ENCODE results near the genes INTS6L, HTATSF1, FGF13, SOX3 and SPANXC.

DNA sequence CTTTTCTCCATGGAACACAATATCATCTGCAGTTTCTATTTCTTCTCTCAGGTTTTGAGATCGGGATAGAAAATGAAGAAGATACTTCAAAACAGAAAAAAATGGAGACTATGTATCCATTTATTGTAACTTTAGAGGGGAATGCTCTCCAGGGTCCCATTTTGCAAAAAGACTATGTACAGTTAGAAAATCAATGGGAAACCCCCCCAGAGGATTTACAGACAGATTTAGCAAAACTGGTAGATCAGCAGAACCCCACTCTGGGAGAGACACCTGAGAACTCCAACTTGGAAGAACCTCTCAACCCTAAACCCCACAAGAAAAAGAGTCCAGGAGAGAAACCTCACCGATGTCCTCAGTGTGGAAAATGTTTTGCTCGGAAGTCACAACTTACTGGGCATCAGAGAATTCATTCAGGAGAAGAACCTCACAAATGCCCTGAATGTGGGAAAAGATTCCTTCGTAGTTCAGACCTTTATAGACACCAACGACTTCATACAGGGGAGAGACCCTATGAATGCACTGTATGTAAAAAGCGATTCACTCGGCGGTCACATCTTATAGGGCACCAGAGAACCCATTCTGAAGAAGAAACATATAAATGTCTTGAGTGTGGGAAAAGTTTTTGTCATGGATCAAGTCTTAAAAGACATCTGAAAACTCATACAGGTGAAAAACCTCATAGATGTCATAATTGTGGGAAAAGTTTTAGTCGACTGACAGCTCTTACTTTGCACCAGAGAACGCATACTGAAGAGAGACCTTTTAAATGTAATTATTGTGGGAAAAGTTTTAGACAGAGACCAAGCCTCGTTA is 15.8 kb downstream of the ZNF449 start:
- RRBS, result no CpG with 5 or more reads among the region's 11 CpGs

DNA sequence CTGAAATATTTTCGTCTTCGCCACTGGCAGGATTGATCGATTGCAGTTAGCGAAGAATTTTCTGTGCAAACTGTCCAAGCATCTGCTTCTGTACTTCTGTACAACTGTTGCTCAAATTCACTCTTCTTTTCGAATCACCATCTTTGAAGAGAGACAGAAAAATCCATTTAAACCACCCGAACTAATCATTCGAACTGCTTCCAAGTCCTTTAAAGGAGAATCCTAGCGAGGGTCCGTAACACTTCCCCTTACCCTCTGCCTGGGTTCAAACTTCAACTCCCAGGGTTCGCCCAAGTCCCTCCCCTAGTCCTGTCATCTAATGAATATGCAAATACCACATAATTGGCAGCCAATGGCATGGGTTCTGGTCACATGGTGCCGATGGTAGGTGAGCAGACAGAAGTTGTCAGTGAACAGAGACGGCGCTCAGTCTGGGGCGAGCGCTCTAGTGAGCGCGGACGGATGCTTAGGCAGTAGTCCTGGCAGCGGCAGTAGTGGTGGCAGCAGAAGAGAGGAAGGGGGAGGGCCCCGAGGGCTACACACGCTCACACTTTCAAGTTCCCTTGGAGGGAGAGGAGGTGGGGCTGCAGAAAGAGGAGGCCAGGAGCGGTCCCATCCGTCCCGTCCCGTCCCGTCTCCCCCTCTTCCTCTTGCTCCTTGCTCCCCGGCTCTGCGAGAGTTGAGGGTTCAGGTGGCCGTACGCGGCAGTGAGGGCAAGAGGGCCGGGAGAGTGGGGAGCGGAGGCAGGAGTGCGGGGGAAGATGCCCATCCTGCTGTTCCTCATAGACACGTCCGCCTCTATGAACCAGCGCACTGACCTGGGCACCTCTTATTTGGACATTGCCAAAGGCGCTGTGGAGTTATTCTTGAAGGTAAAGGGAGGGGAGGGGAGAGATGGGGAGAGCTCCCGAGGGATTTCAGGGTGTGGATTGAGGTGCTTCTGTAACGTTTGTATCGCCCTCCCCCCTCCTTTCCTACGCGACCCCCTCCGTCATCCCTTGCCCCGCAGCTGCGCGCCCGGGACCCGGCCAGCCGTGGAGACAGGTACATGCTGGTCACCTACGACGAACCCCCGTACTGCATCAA is at the start of gene INTS6L:
Gene INTS6L, plus strand, starts transcription at position 429 of the 1,086 bp plus-strand sequence.
- RRBS, result 14% methylated on average over 6 of the region's 53 CpGs

- RRBS, result no CpG with 5 or more reads among the region's 9 CpGs
Measured at GRCh38 chrX:136030099-136031021, 45.1 kb downstream of the SLC9A6 start.

DNA sequence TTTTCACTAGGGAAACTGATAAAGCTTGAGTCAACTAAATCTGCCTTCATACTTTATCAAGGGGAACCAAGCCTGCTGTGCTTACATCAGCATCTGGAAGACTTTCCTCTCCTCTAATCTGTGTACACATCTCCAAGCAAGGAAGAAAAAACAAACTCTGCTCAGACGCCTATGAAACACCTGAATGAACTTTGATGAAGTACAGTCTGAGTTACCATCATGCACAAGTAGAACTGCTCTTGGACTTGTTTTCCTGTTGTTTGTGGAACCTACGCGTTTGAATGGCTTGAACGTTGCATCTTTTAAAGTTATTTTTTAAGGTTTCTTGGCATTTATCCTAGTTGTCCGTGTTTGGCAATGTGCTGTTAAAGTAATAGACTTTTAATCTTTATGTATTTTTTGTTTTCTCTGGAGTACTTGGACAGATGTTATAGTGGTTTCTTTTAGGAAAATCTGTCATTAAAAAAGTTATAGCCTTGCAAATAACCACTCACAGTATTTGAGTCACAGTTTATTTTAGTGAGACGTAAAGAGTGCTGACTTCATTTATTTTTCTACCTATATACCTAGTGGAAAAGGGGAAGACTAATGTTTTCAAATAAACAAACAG is 61.5 kb downstream of the SLC9A6 start:
- RRBS, result no CpG with 5 or more reads among the region's 6 CpGs

- RRBS, result no CpG with 5 or more reads among the region's 11 CpGs
Measured at GRCh38 chrX:136189820-136190764, 6.8 kb upstream of the FHL1 start.

GRCh38 chrX:136211810-136212257 is 15.0 kb downstream of the FHL1 start:
- RRBS, result no CpG with 5 or more reads among the region's 7 CpGs

DNA sequence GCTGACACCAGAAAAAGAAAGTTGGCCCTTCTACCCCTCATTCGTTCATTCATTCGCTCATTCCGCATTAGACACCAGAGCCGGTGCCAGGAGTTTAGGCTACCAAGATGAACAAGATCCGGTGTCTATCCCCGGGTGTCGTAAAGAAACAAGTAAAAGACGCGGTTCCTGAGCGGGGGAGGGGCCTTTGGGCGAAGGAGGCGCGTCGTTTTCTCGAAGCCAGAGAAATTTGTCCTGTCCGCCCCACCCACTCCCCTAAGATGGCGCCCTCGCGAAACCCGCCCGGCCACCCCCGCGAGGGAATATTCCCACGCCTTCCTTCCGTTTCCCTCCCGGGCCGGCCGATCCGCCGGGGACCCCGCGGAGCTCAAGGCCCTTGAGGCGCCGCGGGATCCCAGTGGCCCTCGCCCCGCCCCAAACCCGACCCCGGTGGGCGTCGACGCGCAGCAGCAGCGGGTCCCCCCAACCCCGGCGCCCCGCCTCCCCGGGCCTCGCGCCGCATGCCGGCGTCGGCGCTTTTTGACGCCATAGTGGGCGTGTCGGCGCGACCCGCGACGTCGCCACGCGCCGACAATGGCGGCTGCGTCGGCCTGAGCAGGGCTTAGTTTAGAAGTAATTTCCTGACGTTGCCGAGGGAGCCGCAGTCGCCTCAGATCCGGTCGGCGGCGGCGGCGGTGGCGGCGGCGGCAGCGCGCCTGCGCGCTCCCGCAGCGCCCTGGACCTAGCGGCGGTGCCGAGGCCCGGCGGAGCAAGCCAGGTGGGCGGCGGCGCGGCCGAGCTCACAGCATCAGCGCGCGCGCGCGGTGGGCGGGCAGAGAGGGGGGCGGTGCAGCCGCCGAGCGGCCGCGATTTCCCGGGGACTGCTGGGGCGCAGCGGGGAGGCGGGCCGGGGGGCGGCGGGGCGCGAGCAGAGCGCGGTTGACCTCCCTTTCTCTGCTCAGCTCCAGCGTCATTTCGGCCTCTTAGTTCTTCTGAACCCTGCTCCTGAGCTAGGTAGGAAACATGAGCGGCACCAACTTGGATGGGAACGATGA is at the start of gene HTATSF1:
Gene HTATSF1, plus strand, starts transcription at position 910 of the 1,034 bp plus-strand sequence.
- RRBS, result 17% methylated on average over 23 of the region's 127 CpGs

GRCh38 chrX:136767065-136768055 is 13.4 kb downstream of the ARHGEF6 start:
- RRBS, result 15% methylated on average over 40 of the region's 90 CpGs

- RRBS, result 11% methylated on average over 2 of the region's 17 CpGs
Measured at GRCh38 chrX:137574933-137575390, 9.0 kb downstream of the ZIC3 start.

DNA sequence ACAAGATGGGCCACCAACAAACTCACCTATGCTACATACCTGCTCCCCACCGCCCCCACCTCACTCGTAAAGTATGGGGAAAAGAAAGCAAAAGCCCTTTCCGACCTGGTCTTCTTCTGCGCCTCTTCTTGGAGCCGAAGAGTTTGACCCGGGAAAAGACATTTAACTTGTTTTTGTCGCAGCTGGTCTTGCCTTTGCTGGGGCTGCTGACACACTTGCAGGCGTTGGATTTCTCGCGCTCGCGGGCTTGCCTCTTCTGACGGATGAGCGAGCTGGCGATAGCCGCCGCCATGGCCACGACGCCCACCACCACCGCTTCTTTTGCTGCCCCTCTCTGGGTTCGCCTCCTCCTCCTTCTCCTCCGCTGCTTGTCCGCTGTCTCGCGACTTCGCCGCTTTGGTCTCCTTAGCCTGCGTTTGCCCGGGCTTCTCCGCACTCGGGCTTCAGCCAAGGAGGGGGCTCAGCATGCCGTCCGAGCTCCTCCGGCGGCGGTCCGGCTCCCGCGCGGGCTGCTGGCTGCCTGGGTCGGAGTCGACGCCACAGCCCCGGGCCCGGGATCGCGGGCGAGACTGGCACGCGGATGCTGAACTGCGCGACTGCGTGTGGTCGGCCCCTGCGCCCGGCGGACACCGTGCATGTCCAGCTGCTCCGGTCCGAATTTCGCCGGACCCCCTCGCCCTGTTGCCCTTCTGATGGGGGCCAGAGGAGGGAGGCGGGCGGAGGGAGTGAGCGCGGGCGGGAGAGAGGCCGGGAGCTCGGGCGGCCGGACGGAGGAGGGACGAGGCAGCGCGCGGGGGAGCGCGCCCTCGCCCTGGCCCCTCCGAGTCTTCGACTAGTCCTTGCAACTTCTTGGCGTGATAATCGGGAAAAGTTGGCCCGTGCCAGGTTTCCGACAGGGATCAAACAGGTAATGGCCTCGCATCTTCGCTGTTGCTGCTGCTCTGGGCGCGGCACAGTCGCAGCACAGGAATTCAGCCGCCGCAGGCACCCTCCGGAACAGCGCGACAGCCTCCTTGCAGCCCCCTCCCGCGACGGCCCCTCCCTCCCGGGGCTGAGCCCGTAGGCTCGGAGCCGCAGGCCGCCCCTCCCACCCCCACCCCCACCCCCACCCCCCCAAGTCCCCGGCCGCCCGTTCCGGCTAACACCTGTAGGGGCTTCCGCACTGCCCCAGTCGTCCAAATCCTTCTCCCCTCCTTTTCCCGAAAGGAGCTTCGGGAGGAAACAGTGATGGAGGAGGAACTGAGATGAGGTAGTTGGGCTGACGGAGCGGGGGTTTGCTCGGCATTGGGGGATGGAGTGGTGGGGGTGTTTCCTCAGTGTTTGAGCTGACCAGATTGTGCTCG is at the start of gene FGF13:
Gene FGF13, minus strand, starts transcription at position 1,006 of the 1,343 bp plus-strand sequence.
- RRBS, result 11% methylated on average over 31 of the region's 116 CpGs

GRCh38 chrX:139848847-139850272 is 83.5 kb downstream of the ATP11C start:
- RRBS, result no CpG with 5 or more reads among the region's 8 CpGs

GRCh38 chrX:139931049-139931677 is 1.7 kb downstream of the ATP11C start:
- RRBS, result 11% methylated on average over 8 of the region's 27 CpGs

- RRBS, result 11% methylated on average over 2 of the region's 16 CpGs
Measured at GRCh38 chrX:140504939-140505160, at the start of gene SOX3. TSS of gene SOX3 (minus strand) at chrX:140505069.

GRCh38 chrX:141242457-141242662 is at the start of gene SPANXC:
TSS of gene SPANXC (minus strand) at chrX:141242517.
- RRBS, result no CpG with 5 or more reads among the region's 3 CpGs

DNA sequence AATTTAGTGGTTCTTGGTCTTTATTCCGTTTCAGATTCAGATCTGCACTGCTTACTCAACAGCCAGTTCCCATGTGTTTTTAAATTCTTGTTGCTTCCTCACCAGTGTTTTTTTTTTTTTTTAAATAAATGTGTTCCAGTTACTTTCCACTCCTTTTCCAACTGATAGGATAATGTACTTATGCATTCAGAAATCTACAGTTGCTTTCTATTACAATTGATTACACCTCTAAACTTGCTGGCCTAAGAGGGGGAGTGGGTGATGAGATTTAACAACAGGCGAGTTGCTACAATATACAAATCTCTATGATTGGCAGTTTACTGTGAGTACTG is 8.0 kb downstream of the MAGEC3 start:
- RRBS, result no CpG with 5 or more reads among the region's 2 CpGs

- RRBS, result no CpG with 5 or more reads among the region's 3 CpGs
Measured at GRCh38 chrX:142194146-142194497, 11.0 kb downstream of the MAGEC2 start.

- RRBS, result no CpG with 5 or more reads among the region's 1 CpG
Measured at GRCh38 chrX:142703225-142703524, 322.6 kb upstream of the SPANXN4 start.

DNA sequence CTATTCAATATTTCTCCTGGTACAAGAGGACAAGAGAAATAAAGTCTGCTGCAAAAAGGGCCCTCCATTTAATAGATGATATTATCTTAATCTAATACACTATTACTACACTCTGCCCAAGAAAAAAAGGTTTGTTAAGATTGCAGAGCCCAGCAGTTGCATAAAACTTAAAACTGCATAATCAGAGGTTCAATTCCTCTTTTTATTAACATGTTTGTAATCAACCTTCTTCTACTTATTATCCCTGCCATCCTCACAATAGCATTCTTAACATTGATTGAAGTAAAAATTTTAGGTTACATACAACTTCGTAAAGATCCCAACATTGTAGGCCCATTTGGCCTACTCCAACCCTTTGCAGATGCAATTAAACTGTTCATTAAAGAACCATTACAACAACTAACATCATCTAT is 84.4 kb downstream of the SPANXN3 start:
- RRBS, result no CpG with 5 or more reads among the region's 1 CpG

DNA sequence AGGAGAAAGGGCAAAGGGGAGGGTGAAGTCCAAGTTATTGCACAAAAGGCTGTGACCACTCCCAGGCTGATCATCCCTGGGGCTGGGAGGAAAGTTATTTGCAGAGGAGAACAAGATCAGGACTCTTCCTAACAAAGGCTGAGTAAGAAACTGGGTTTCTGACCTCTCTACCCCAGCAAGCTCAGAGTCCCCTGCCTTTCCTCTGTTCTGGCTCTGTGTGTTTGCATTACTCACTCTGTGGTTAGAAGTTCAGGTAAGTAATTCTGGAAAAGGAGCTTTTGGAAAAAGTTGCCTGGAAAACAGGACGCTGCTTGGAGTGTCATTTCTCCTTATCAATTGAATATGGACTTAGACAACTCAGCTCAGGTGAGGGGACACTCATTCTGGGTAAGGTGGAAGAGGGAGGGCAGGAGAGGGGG is 366.5 kb upstream of the CXorf51A start:
- RRBS, result no CpG with 5 or more reads among the region's 1 CpG

DNA sequence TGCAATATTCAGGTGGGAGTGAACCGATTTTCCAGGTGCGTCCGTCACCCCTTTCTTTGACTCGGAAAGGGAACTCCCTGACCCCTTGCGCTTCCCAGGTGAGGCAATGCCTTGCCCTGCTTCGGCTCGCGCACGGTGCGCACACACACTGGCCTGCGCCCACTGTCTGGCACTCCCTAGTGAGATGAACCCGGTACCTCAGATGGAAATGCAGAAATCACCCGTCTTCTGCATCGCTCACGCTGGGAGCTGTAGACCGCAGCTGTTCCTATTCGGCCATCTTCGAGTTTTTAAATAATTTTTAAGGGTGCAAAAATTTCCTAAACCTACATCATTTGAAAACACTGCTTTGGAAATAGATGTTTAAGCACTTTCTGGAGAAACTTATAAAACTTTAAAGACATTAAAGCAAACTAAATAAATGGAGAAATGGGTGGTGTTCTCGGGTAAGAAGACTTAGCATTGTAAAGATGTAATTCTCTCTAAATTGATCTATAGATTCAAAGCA is 231.3 kb downstream of the ENSG00000287585 start:
- RRBS, result no CpG with 5 or more reads among the region's 19 CpGs